Cytotoxic T cell (primary cell): ENCODE results near the genes PRPF38B and CELSR2.

GRCh38 chr1:106998249-106999062 lies 58.0 kb upstream of the PRMT6 start:
- PRO-cap, 2 experiments: no peak in any of the 2 experiments

GRCh38 chr1:107369957-107370400 lies 229.1 kb downstream of the NTNG1 start:
- PRO-cap, 2 experiments: no peak in any of the 2 experiments

GRCh38 chr1:107682381-107683682 lies 282.1 kb downstream of the VAV3 start:
- PRO-cap, 2 experiments: no peak in any of the 2 experiments

GRCh38 chr1:107685313-107685717 lies 279.7 kb downstream of the VAV3 start:
- PRO-cap, 2 experiments: no peak in any of the 2 experiments

DNA sequence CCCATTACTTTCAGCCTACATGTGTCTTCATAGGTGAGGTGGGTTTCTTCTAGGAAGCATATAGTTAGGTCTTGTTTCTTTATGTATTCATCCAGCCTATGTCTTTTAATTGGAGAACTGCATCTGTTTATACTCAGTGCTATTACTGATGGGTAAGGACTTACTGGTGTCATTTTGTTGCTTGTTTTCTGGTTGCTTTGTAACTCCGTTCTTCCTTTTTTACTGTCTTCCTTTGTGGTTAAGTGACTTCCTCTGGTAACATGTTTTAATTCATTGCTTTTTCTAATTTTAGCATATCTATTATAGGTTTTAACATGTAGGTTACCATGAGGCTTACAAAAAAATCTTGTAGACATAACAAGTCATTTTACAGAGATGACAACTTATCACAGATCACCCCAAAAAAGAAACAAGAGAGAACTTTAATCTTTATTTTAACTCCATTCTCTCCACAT lies 160.8 kb downstream of the VAV3 start:
- PRO-cap, 2 experiments: no peak in any of the 2 experiments

GRCh38 chr1:108200577-108201264 lies 578 bp upstream of the SLC25A24 start:
- PRO-cap, 2 experiments: peak in 1 of 2 experiments; most common minus-strand start chr1:108200910 (in 1)

GRCh38 chr1:108590919-108591377 lies 31.0 kb downstream of the EEIG2 start:
- PRO-cap, 2 experiments: peak in 2 of 2 experiments; most common plus-strand start chr1:108591268 (in 2); most common minus-strand start chr1:108591004 (in 2)

DNA sequence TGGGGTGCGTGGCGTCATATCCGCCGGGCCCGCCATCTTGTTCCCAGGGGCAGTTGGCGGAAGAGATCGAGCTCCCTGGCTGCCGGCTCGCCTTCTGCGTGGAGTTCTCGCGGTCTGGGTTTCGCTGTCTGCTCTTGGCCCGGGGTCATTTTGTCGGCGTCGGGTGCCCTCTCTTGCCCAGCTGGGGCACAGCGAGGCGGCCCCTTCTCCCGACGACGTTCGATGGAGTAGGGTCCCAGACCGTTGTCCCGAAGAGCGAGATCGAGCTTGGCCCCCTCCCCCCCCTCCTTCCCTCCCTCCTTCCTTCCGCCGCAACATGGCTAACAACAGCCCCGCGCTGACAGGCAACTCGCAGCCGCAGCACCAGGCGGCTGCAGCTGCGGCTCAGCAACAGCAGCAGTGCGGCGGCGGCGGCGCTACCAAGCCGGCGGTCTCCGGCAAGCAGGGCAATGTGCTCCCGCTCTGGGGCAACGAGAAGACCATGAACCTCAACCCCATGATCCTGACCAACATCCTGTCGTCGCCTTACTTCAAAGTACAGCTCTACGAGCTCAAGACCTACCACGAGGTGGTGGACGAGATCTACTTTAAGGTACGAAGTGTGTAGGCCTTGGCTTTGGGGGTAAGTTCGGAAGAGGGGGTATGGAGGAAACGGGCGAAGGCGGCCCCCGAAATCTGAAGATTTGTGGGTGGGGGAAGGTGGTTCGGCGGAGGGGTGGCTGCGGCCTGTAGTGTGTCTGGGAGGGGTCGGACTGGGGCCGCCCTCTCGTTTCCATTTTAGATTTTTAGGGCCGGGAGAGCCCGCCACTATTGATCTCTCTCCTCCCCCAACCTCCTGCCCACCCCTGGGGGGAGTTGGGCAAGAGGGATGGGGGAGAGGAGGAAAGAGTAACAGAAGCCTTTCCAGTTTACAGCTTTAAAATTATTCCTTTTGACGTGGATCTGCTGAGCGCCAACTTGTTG lies at the start of gene PRPF38B:
PRPF38B (plus strand) TSS at position 35 of the 963 bp plus-strand sequence.
- PRO-cap, 2 experiments: peak in 2 of 2 experiments; most common plus-strand start position 52 of the sequence (in 2); most common minus-strand start position 453 of the sequence (in 2)

DNA sequence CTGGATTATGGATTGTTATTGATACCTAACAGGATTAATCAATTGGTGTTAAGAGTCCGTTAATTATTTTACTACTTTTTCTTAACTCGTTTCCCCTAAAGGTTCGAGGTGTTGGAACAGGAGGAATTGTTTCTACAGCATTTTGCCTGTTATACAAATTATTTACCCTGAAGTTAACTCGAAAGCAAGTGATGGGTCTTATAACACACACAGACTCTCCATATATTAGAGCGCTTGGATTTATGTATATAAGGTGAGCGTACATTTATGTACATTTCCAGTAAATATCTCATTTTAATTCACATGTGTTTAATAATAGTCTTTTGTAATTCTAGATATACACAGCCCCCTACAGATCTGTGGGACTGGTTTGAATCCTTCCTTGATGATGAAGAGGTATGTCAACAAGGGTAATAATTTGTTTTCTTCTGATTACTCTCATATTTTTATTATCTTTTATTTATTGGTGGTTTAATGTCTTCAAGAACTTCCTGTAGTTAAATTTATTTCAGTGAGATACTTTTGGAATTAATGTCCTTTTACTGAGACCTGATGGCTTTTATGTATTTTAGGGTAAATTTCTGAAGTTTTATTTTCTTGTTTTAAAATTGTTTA lies 3.9 kb downstream of the PRPF38B start:
- PRO-cap, 2 experiments: no peak in any of the 2 experiments

DNA sequence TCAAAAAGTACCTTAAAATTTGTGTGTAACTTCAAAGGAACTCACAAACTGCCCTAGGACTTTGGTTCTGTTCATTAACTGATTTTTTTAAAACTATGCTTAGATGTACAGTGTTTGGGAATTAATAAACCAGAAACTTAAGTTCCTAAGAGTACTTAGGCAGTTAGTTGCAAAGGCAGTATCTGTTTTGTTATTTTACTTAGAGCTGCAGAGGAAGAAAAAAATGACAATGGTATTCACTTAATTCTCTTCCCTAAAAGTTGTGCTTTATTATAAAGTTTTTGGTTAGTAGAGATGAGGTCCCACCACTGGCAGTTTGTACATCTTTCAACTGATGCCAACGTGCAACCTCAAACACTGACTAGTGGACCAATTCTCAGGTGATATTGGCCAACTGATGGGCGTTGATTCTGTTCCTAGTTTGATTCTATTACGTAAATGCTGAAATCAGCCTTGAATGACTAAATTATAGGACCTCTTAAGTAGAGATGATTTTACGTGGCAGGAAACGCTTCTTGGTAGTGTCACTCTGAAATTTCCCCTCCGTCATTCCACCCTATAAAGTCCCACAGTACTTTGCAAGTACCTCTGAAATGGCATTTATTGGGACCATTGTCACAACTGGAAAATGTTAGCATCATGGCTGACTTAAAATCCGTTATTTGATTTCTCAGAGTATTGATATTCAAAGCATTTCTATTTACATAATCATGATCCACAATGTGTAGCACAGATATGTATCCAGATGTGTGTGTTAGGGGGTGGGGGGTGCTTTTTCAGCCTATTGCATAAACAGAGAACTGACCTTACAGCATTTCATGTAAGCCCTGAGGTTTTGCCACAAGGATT lies 8.8 kb upstream of the FNDC7 start:
- PRO-cap, 2 experiments: peak in 1 of 2 experiments; most common plus-strand start position 748 of the sequence (in 1); most common minus-strand start position 378 of the sequence (in 1)

- PRO-cap, 2 experiments: peak in 1 of 2 experiments; most common plus-strand start chr1:108748292 (in 1)
These were observed 1.5 kb downstream of the STXBP3 start for GRCh38 chr1:108748005-108748380.

DNA sequence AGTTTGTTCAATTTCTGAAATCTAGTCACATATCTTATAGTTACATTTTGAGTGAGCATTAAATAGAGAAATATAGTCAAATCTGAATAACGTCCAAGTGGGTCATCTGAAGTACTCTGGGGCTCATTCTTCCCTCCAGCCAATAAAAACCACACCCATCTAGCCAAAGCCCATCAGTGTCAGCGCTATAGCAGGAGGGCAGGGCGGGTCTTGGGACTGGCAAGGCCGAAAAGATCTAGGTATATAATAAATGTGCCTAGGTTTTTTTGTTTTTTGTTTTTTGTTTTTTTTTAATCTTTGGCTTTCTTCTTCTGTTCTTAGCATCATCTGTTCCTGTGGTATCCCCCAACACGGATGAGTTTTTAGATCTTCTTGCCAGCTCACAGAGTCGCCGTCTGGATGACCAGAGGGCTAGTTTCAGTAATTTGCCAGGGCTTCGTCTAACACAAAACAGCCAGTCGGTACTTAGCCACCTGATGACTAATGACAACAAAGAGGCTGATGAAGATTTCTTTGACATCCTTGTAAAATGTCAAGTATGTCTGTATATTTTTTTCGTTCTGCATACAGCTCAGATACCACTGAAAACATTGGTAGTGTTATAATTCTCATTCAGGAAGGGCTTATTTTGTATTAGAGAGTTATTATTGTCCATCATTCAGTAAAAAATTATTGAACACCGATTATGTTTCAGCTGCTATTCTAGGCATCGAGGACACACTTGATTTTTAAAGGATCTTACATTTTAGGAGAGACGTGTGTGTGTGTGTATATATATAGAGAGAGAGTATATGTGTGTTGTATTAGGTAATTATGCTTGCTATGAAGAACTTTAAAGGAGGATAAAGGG lies 39.4 kb downstream of the CLCC1 start:
- PRO-cap, 2 experiments: no peak in any of the 2 experiments

DNA sequence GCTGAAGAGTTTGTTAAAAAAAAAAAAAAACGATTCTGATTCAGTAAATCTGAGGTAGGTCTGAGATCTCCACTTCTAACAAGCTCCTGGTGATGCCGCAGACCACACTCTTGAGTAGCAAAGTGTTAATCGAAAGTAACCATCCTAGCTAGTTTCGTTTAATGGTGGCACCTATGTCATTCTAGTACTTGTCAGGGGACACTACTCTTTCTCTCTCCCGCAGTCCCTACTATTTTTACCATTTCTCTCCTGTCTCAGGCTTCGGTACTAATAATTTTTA lies 2.1 kb downstream of the CLCC1 start:
- PRO-cap, 2 experiments: peak in 2 of 2 experiments; most common plus-strand start position 179 of the sequence (in 2)

- PRO-cap, 2 experiments: no peak in any of the 2 experiments
These were observed 717 bp downstream of the CLCC1 start for GRCh38 chr1:108962638-108962895.

DNA sequence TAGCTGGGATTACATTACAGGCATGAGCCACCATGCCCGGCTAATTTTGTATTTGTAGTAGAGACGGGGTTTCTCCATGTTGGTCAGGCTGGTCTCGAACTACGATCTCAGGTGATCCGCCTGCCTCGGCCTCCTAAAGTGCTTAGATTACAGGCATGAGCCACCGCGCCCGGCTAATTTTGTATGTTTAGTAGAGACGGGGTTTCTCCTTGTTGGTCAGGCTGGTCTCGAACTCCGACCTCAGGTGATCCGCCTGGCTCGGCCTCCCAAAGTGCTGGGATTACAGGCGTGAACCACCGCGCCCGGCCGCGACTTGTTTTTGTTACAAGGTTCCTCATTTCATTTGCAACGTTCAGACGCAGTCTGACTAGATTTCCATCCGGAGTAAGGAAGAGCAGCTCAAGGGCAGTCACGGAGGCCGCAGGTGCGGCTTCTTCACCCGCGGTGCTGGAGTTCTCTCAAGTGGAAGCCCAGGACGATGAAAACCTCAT lies 529 bp upstream of the TMEM167B start:
- PRO-cap, 2 experiments: peak in 1 of 2 experiments; most common plus-strand start position 378 of the sequence (in 1); most common minus-strand start position 312 of the sequence (in 1)

- PRO-cap, 2 experiments: no peak in any of the 2 experiments
These were observed 11.6 kb upstream of the CELSR2 start for GRCh38 chr1:109237554-109238380.

GRCh38 chr1:109248926-109249879 lies at the start of gene CELSR2:
TSS of gene CELSR2 (plus strand) at chr1:109249539.
- PRO-cap, 2 experiments: peak in 2 of 2 experiments; most common plus-strand start chr1:109249541 (in 2)

DNA sequence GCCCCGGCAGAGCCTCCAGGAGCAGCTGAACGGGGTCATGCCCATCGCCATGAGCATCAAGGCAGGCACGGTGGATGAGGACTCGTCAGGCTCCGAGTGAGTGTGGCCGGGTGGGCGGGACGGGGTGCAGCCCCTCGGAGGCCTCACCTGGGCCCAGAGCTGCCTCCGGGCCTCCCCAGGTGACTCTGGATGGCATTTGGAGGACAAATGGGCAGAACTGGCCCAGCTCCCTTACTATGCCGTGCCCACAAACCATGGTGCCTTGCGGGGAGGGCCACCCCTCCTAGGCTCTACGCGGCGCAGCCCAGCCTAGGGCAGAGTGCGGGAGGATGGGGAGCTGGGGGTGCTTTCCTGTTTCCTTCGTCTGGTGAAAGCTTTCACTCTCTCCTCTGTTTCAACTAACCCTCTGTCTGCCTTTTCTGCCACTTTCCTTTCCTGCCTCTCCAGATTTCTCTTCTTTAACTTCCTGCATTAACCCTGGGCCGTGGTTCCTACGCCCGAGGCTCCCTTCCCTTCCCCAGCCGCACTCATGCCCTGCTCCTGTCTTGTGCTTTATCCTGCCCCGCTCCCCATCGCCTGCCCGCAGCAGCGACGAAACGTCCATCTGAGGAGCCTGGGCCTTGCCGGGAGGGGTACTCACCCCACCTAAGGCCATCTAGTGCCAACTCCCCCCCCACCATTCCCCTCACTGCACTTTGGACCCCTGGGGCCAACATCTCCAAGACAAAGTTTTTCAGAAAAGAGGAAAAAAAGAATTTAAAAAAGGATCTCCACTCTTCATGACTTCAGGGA lies 9.2 kb downstream of the PSRC1 start:
- PRO-cap, 2 experiments: no peak in any of the 2 experiments

DNA sequence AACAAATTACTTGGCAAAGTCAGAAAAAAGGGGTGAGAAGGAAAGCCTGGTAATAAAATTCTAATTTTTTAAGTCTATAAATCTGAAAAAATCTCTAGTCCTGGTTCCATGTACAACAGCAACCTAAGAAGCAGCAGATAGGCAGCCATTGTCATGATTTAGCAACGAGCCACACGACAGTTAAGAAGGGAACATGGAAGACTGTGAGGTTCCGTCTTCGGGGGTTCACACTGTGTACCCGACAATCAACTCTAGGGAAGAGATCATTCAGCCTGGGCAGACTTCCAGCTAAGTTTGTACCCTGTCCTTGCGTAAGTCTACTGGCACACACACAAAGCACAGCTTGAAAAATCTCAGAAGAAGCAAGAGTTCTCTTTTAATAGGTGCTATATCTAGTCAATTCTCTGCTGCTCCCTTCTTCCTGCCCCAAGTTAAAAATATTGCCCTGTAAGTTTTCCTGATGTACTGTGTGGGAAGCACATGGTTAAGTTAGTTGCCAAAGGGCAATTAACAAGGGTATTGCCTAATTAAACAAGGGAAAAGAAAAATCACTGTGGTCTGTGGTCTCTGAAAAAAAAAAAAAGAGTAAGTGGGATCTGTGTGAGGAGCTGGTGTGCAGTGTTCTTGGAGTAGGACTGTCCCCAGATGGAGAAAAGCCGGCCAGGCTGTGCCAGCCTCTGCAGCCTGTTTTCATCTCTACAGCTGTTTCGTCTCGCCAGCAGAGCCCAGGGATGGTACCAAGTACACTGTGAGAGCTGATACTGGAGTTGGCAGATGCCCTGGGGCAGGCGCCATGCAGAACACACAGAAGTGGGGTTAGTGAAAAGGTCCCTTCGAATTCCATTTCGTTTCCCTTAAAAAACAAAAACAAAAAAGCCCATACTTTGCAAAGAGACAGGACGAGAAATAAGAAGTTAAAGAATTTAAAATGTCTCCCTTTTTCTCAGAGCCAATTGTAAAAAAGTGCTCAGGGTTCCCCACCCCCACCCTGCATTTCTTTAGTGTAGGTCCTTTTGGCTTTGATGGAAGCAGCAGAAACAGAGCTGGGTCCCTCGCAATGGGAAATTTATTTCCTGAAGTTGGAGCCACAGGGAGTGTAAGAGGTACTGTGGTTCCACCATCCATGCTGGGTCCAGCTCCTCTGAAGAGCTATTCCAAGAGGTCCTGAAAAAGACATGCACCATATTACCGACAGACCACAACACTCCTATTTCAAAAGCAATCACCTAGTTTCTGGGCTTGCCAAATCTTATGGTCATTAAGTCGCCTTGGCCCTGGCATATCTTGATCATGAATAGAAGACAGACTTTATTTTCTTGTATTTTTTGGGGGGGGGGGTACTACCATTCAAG lies 6.6 kb upstream of the MYBPHL start:
- PRO-cap, 2 experiments: no peak in any of the 2 experiments

DNA sequence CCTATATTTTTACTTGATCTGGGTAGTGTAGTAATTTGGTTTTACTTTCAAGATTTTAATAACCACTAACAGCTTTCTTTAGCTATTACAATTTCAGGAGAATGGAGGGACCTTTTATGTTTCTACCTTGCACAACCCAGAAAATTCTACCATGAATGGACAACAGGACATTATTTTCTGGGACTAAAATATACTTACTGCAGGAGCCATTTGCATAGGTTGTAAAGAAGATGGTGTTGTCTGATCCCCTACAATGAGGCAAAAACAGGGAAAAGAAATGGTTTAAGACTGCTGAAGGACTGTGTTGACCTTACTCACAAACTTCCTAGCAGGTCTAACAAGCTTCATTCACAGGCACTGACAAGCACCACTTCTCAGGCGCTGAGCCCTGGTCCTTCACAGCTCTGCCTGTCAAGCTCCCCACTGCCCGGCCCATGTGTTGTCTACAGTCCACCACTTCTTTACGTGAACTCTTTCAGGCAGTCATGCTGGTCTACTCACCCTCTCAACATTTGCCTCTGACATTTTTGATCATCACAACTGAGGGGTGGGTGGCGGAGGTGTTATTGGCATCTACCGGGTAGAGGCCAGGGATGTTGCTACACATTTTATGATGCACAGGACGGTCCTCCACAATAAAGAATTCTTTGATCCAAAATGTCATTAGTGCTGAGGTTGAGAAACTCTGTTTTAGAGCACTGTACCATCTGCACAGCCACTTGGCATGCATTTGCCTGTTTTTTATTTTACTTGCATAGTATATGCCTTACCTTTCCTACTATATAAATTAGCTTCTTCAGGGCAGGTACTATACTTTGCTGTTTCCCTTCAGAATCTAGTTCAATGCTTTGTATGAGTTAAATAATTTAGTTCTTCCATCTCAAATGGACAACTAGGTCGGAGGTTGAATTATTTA lies 40.7 kb upstream of the MYBPHL start:
- PRO-cap, 2 experiments: no peak in any of the 2 experiments